Kidney epithelial cell (primary cell): ENCODE data around the gene KIAA1191.

- RAMPAGE, long total RNA, result no peak
- RRBS, result no CpG with 5 or more reads among the region's 8 CpGs
Measured at GRCh38 chr5:174636122-174636588, 88.2 kb upstream of the MSX2 start.

- RAMPAGE, long total RNA, result no peak
- RRBS, result no CpG with 5 or more reads among the region's 4 CpGs
Measured at GRCh38 chr5:174987401-174987783, 263.0 kb downstream of the MSX2 start.

DNA sequence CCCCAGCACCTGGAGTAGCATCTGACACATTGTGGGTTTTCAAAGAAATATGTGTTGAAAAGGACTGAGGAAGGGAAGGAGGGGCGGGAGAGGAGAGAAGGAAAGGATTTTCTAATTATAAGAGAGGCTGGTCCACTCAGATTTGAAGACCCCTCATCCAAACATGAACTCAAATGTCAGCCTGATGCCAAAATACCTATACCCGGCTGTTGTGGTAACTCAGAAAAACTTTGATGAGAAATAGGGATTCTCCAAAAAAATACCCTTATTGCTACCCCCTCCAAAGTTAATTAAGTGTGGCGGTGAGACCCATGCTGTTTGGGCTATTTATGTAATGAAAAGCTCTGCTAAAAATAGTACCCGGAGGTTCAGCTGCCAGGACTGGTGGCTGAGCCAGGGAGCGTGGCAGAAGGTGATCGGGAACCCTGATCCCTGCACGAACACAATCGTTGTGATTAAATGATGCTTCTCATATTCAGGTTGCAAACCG is 23.0 kb downstream of the HRH2 start:
- RAMPAGE, long total RNA, result no peak
- RRBS, result no CpG with 5 or more reads among the region's 9 CpGs

- RAMPAGE, long total RNA, result no peak
- RRBS, result no CpG with 5 or more reads among the region's 9 CpGs
Measured at GRCh38 chr5:175689287-175690120, 31.6 kb downstream of the HRH2 start.

- RAMPAGE, long total RNA, result no peak
- RRBS, result no CpG with 5 or more reads among the region's 2 CpGs
Measured at GRCh38 chr5:175746716-175747224, 88.9 kb downstream of the HRH2 start.

GRCh38 chr5:175878648-175879262 is 7.4 kb downstream of the CPLX2 start:
- RAMPAGE, long total RNA, result no peak
- RRBS, result 7% methylated on average over 14 of the region's 36 CpGs

DNA sequence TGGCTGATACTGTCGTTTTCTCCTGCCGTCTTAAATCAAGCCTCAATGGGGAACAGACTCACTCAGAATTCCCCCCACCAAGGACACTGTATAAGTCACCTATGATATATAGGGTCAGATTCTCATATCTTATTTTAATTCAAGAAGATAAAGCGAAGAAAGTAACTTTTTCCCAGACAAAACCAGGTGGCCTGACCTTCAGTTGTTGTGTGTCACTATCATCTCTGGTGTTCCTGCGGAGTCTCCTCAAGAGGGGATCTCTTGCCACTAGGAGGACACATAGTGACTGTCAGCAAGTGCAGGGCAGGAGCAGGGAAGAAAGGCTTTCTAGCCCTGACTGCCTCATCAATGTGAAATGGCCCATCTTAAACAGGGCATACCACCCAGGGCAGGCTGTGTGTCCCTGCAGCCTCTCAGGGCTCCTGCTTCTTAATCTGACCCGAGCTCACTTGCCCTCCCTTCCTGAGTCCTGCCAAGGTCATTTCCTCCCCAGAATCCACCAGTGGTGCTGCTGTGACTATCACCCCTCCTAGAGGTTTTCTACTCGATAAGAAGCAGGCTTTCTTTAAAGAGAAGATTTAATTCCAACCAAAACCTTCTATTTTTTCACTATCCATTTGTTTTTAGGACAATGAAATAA is 57.5 kb upstream of the SIMC1 start:
- RAMPAGE, long total RNA, result no peak
- RRBS, result no CpG with 5 or more reads among the region's 6 CpGs

DNA sequence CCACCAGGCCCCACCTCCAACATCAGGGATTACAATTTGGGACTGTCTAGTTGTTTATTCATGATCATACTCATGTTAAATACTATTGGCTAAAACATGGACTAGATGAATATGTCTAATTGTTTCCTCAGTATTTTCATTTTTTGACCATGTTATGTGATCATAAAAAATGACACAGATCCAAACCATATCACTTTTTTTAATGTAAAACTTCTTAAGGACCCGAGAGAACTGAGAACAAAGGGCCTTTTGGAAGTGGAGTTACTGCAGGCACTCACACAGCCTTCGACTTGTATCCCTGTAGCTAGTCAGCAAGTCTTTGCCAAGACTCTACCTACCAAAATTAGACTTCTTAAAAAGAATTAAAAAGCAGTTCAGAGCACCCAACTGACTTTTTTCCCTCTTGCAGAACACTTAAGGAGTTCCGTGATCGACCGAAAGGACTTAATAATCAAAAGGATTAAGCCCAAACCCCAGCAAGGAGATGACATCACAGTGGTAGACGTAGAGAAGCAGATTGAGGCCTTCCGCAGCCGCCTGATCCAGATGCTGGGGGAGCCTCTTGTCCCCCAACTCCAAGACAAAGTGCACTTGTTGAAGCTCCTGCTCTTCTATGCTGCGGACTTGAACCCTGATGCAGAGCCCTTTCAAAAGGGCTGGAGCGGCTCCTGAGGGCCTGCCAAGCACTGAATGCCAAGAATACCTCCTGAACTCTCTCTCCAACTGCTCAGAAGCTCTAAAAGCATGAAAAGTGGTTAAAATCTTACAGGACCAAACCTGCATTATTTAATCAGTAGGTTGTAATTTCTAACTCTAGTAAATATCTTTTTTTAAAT is 16.6 kb downstream of the KIAA1191 start:
- RAMPAGE, long total RNA, result no peak
- RRBS, result no CpG with 5 or more reads among the region's 10 CpGs

GRCh38 chr5:176361416-176362331 is at the start of gene KIAA1191:
Gene KIAA1191, minus strand, starts transcription at chr5:176361764.
- RAMPAGE, long total RNA, result no peak
- RRBS, result 1% methylated on average over 13 of the region's 60 CpGs

DNA sequence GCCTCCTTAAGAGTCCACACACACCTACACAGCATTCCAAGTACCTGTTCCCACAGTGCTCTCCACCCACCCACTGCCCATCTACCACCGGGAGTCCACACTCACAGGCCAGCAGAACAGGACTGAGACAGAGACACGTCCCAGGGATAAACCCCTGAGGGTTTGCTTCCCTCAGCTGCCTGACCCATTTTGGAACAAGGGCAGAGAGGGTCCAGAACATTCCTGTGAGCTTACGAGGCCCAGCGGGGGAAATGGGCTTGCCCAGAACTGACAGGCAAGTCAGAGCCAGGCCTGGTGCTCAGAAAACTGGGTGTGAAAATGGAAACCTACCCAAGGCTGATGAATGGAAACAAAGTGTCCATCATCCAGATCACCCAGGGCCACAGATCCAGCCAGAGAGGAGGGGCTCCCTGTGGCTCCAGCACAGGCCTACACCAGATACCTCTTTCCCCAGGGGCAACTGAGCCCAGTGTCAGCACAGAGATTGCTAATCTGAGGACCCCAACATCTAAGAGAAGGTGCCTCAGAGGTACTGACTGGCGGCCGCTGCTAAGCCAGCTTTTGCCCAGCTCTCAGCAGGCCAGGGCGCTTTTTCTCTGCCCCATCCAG is 3.2 kb downstream of the CLTB start:
- RAMPAGE, long total RNA, result no peak
- RRBS, result no CpG with 5 or more reads among the region's 7 CpGs

GRCh38 chr5:176507891-176508454 is 29.2 kb downstream of the RNF44 start:
- RAMPAGE, long total RNA, result no peak
- RRBS, result no CpG with 5 or more reads among the region's 6 CpGs

DNA sequence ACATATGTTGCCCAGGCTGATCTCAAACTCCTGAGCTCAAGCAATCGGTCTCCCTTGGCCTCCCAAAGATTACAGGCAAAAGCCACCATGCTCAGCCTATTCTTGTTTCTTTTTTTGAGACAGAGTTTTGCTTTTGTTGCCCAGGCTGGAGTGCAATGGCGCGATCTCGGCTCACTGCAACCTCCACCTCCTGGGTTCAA is 13.5 kb downstream of the RNF44 start:
- RAMPAGE, long total RNA, result no peak
- RRBS, result no CpG with 5 or more reads among the region's 4 CpGs

GRCh38 chr5:176534544-176535272 is 2.5 kb downstream of the RNF44 start:
- RAMPAGE, long total RNA, result no peak
- RRBS, result no CpG with 5 or more reads among the region's 8 CpGs

- RAMPAGE, long total RNA, result no peak
- RRBS, result no CpG with 5 or more reads among the region's 17 CpGs
Measured at GRCh38 chr5:176535273-176536005, 1.8 kb downstream of the RNF44 start.

GRCh38 chr5:176628977-176629240 is 1.4 kb downstream of the SNCB start:
- RAMPAGE, long total RNA, result no peak
- RRBS, result no CpG with 5 or more reads among the region's 5 CpGs

DNA sequence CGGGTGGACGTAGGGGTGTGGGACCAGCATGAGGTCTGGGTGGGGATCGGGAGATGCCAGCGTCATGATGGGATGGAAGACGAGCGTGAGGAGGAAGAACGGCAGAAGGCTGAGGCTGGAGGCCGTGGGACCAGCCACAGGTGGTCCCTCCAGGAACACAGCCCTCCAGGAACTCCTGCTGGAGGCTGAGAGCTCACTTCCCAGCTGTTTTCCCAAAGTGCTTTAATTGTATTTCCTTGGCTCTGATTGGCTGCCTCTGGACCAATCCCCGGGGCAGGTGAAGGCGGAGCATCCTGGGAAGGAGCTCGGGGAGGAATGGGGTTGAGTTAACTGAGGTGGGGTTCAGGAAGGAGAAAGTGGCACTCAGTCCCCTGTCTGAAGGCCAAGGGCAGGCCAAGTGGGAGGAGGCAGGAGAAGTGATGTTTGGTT is 2.9 kb downstream of the TSPAN17 start:
- RAMPAGE, long total RNA, result no peak
- RRBS, result no CpG with 5 or more reads among the region's 11 CpGs

GRCh38 chr5:176653413-176654030 is 6.2 kb downstream of the TSPAN17 start:
- RAMPAGE, long total RNA, result no peak
- RRBS, result no CpG with 5 or more reads among the region's 10 CpGs

GRCh38 chr5:176863381-176863863 is 35.7 kb downstream of the HK3 start:
- RAMPAGE, long total RNA, result no peak
- RRBS, result no CpG with 5 or more reads among the region's 4 CpGs

DNA sequence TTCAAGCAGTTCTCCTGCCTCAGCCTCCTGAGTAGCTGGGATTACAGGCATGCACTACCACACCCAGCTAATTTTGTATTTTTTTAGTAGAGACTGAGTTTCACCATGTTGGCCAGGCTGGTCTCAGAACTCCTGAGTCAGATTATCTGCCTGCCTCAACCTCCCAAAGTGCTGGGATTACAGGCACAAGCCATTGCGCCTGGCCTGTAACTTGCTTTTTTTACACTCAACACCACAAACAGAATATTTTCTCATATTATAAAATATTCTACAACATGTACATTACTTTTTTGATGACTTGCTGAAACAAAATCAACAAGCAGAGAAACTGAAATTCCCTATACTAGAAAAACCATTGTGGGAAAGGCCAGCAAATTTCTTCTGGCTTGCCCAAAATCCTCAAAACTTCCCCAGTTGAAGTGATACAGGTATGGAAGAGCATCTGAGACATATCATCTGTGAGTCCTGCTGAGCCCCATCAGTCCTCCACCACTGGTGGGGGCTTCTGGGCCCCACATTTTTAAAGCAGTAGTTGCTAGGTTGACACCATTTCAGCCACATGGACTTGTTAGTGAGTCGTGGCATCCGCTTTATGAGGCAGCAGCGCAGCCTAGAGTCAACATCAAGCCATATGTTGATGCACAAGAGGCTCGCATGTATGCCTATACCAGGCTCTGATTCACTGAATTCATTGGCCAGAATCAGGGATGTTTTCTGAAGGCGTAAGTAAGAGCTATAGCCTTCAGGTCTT is 26.6 kb downstream of the ZNF346 start:
- RAMPAGE, long total RNA, result no peak
- RRBS, result no CpG with 5 or more reads among the region's 6 CpGs

- RAMPAGE, long total RNA, result no peak
- RRBS, result no CpG with 5 or more reads among the region's 5 CpGs
Measured at GRCh38 chr5:177065532-177065840, 21.2 kb upstream of the FGFR4 start.